Left lobe of liver (tissue), 1 donor: ENCODE results near the gene IL5RA.

DNA sequence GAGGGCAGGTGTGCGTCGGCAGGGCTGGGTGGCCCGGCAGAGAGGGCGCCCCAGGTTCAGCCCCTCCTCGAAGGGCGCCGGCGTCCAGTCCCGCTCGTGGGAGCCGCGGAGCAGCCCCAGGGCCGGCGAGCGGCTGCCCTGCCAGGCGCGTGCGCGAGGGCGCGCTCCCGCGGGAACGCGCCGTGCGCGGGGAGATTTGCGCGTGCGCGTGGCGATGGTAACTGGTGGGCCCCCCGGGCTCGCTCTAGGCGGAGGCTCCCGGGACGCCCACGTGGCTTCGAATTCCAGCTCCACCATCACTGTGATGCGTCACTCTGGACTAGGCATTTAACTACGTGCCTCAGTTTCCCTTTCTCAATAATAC, 1.6 kb downstream of the CHL1 start:
- PRO-cap: no peak

DNA sequence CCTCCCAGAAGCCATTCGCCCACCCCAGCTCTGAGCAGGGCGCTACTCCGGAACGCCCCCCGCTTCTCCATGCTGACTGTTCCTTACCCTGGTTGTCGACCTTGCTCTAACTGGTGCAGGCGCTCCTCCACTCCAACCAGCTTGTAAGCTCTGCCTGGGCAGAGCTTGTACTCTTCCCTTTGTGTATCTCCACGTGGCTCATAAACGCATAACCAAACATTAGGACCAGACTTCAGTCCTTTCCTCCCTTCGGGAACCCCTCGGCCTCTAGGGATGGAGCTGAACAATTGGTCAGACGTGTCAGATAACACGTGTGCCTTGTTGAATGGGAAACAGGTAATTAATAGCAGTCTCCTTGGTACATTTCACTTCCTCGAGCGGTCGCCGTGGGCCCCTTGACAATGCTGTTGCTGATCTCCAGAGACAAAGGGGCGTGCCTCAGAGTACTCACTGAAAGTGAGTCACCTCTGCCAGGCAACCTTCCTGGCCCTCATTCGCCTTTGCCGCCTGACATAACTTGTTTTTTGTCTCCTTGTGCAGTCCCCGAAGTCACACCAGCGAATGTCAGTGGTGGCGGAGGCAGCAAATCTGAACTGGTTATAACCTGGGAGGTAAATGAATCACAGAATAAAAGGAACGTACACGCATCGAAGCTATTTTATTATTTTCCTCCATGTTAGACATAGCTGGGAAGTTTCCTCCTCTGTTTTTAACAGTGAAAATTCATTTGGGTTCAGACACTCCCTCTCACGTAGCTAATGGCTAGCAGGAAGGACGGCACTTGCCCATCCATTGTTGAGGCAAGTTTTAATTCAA, 71.6 kb downstream of the IL5RA start:
- PRO-cap: no peak

DNA sequence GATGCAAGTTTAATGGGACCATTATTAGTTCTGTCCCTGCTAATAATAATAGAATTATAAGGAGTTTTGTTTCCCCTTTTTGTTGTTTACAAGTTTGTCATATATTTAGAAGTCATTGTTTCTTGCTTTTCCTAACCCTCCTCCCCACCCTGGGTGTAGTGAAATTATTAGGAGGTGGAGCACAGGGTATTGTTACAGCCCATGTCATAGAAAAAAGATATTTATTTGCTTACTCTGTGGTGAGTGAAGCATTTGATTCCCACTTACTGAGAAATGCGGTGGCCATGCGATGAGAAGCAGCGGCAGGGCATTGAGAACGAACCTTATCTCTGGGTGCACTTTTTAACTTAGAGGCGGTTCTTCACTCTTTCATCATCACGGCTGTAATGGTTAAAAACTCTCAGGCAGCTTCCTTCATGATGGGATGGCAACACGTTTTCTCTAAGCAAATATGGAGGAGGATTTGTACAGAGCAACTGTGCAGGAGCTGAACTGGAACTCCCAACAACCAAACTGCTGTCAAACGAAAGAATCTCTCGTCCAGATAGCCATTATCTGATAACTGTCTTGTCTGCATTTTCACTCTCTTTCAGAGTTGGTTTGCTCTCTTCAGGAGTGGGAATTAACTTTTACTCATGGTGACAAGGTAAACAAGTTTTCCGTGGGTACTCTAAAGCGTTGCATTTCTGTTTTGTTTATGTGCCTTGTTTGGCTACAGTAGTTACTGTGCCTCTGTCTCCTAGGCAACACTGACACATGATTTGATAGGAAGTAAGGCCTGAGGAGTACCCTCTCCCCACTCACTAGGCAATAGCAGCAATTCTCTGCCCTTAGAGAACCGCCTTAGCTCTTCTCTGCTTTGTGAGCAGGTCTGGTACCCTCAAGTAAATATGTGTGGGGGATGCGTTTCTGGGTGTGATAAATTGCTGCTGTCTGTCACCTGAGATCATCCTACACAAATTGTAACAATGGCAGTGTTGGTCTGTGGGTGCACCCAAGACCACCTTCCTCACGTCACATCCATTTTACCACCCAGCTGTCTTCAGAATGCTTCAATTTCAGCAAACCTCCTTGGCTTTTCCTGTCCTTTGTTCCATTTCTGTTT, at the start of gene IL5RA:
Gene IL5RA, minus strand, starts transcription at position 697 of the 1,105 bp plus-strand sequence.
- PRO-cap: no peak

DNA sequence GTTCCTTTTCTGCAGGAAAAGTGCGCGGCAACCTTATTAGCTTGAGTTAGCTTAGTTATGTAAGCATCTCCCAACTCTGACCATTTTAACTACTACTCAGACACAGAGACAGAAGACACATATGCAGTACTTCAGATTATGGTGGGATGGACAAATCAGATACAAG, 16.9 kb downstream of the CRBN start:
- PRO-cap: no peak

GRCh38 chr3:4336792-4337471, 33.8 kb downstream of the SETMAR start:
- PRO-cap: no peak

- PRO-cap: no peak
These were observed 48.3 kb downstream of the SETMAR start for GRCh38 chr3:4351378-4352043.

- PRO-cap: no peak
These were observed 190.2 kb downstream of the ITPR1 start for GRCh38 chr3:4683195-4683994.

GRCh38 chr3:4688330-4688852, 195.2 kb downstream of the ITPR1 start:
- PRO-cap: no peak

DNA sequence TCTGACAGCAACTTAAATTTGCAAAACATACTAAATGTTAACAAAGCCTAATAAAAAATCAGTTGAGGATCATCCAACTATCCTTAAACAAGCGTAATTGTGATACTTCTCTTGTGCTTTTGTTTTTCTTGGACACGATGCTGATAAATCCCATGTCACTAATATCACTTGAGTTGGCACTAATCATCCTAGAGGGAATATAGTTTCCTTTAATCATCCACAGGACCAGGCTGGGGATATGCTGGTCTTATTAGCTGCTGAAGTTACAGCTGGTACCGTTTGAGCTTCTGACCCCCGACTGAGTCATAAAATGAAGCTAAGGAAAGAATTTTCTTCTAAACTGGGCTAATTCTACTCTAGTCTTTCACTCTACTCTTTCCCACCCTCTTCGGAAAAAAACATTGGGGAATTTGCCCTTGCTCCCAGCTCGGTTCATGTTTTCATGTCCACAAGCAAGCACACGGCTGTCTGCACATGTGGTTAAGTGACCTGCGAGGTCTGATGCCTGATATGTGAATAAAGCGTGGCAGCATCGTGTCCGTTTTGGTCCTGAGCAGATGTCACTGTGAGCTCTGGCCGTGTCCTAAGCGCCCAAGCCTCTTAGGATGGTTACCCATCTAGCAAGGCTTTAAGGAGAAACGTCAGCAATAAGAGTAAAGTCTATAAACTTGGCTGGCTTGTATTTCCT, 223.6 kb downstream of the ITPR1 start:
- PRO-cap: no peak

DNA sequence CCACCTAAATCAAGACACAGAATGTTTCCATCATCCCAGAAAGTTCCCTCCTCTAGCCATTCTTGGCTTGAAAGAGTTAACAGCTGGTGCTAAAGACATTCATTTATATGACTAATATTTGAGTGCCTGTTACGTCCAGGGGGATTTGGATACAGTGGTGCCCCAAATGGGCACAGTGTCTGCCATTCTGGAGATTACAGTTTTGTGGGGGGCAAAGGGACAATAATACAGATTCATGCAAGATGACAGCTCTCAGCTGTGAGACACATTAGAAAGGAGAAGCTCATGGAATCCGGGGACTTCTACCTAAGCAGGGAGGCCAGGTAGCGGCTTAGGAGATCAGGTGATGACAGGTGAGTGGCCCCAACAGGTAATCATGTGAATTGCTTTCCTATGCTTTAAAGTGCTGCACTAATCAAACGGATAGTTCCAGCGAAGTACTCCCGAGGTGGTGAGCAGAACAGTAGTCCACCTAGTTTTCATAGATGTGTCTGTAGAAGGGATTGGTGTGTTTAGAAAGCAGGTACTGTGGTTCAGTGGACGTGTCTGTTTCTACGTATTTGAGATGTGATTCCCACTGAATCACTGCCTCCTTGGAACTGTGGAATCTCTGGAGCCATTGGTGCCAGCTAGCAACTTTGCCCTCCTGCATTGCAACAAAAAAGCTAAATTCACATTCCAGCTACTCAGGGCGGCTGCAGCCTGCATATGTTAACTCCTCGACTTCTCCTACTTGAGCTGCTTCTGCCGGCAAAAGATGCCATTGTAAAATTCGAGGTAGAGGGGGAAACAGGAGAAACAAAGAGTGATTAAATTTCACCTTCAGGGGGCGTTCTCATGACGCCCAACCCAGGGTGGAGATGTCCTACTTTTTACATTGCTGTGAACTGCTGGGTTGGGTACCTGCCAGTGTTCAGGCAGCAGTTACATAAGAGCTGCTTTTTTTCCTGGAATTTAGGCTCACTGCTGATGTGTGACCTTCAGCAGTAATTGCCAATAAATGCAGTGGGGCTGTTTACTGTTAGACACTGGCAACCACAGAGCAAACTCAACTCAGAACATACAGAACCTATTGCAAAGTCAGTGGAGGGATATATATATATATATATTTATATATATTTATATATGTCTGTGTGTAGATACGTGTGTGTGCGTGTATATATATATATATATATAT, 227.3 kb downstream of the ITPR1 start:
- PRO-cap: bidirectional peak, plus-strand start at position 426 of the sequence, minus-strand start at position 341 of the sequence

GRCh38 chr3:4721415-4722015, 228.4 kb downstream of the ITPR1 start:
- PRO-cap: no peak

DNA sequence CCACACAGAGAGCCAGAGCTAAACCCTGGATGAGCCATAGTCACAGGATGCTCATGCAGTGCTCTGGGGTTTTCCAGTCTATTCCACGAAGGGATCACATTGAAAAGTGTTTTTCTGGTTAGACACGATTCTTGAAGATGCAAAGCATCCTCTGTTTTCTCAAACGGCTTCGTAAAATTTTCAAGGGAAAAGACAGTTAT, 230.0 kb downstream of the ITPR1 start:
- PRO-cap: no peak

GRCh38 chr3:4736026-4736980, 242.9 kb upstream of the BHLHE40 start:
- PRO-cap: no peak

GRCh38 chr3:4759604-4760459, 219.4 kb upstream of the BHLHE40 start:
- PRO-cap: no peak

DNA sequence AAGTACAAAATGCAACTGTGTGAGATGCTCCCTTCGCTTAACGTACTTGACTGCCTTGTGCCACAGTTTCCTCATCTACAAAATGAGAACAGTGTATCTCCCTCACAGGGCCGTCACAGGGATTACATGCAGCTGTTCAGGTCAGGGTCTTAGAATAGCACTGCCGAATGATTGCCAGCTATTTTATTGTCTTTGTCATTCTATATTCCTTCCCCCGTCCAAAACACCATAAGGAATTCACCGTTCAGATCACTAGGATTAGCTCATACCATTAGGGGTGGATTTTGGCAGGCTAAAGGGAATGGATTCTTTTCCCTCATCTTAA, 171.9 kb upstream of the BHLHE40 start:
- PRO-cap: no peak

GRCh38 chr3:4980058-4981158, 1.2 kb downstream of the BHLHE40 start:
- PRO-cap: bidirectional peak, plus-strand start at chr3:4980504, minus-strand start at chr3:4980405

GRCh38 chr3:4982709-4983214, 3.5 kb downstream of the BHLHE40 start:
- PRO-cap: no peak

DNA sequence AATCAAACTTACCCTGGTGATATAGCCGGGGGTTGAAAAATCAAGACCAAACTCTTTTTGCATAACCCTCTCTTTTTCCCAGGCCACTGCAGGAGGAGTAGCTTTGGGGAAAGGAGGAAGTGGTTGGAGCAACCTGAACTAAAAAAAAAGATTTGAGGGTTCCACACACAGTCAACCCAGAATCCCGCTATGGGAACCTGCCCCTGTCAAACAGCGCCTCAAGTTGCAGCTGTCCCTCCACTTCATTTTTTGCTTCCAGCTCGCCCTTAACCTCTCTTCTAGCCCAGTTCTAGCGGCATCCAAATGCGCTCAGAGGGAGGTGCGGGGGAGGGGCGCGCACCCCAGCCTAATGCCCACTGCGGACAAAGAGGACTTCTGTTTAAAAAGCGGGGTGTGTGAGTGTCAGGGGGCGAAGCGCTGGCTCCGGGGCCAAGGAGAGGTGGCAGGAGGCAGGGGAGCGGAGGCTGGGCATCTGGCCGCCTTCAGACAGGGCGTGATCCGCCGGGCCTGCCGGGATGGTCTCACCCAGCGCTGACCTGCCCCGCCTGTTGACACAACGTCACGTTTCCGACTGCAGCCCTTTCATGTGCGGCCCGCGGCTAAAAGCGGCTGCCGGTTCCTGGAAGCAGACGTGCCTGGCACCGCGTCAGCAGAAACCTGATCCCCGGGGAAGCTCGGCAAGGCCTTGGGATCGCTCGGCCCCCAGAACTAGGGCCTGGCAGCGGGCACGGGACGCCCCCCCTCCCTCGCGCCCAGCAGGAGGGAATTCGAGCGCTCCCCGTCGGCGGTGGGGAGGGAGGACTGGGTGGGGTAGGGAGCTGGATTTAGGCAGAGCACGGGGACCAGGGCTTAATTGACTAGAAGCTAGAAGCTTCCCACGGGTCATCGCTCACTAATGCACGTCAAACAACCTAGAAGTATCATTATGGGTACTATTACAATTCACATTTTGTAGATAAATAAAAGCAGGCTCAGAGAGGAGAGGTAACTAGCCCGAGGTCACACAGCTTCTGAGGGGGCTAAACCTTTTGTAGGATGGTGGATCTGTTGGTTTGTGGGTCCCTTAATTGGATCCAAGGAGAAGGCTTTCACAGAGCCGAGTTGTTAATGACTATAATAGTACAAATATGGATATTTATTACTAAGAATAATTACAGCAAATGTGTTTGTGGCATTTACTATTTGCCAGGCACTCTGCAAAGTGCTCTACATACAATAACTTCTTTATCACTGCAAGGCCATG, 7.6 kb downstream of the BHLHE40 start:
- PRO-cap: unidirectional peak, minus-strand start at position 251 of the sequence; bidirectional peak, plus-strand start at position 602 of the sequence, minus-strand start at position 488 of the sequence

DNA sequence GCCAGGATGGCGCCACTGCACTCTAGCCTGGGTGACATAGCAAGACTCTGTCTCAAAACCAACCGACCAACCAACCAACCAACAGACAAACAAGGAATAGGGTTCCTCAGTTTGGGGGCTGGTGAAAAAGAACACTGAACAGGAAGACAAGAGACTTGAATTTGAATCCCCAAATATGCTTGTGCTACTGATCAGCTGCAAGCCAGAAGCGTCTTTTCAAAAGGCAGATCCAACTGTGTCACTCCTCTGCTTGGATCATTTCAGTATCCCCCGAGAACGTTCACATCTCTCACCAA, 60.0 kb downstream of the BHLHE40 start:
- PRO-cap: no peak

DNA sequence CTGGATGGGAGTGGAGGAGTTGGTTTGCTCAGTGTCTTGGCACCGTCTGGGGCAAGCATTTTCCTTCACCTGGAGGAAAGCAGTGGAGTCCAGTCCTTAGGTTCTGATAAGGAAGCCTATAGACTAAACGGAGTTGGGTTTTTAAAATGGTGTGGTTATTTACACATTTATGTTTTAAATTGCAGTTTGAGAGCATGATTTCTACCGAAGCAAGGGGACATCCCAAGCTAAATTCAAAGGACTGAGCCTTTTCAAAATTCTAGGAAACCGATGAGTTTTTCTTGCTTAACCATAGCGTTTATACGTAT, 1.7 kb downstream of the EDEM1 start:
- PRO-cap: no peak